ENCODE data around the genes TTLL7, PRKACB and SAMD13.

- RRBS = no CpG with 5 or more reads among the region's 3 CpGs
These were observed 36.6 kb downstream of the GIPC2 start for GRCh38 chr1:78082223-78082818.

DNA sequence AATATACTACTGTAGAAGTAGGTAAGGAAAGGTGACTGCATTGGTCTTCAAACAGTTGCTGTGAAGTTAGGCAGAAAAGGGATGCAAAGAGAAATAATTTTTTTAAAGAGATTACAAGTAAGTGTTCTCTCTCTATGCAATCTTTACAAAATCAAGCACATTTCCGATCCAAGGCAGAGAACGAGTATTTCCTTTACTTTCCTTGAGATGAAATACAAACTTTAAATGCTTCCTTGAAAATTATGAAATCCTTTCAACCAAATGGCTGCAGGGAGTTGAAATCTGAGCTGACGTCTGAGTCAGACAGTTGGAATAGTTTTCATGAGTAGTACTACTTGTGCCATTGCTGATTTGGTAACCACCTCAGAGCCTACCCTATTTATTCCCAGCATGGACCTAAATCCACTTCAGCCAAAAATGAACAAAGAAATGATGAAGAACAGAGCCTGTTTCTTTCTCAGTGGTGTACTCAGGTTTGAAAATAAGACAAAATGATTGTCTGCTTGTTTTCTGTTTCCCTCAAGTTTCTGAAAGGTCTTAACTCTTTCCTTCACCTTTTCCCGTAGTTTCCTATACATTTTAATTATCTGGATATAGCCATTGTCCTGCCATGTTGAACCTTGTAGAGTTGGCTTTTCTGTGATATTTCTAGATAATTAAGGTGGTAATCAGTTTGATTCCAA lies 183.6 kb downstream of the GIPC2 start:
- RRBS = no CpG with 5 or more reads among the region's 4 CpGs

DNA sequence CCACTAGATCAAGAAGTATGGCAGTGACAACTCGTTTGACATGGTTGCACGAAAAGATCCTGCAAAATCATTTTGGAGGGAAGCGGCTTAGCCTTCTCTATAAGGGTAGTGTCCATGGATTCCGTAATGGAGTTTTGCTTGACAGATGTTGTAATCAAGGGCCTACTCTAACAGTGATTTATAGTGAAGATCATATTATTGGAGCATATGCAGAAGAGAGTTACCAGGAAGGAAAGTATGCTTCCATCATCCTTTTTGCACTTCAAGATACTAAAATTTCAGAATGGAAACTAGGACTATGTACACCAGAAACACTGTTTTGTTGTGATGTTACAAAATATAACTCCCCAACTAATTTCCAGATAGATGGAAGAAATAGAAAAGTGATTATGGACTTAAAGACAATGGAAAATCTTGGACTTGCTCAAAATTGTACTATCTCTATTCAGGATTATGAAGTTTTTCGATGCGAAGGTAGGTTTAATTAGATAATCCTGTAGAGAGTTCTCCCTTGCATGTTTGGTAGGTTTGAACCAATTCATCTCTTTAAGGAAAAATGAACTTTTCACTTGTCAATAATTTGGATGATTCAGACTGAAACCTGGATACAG lies 653 bp downstream of the IFI44 start:
- RRBS = no CpG with 5 or more reads among the region's 6 CpGs

- RRBS = no CpG with 5 or more reads among the region's 2 CpGs
These were observed 363.1 kb upstream of the ADGRL2 start for GRCh38 chr1:81437651-81437977.

DNA sequence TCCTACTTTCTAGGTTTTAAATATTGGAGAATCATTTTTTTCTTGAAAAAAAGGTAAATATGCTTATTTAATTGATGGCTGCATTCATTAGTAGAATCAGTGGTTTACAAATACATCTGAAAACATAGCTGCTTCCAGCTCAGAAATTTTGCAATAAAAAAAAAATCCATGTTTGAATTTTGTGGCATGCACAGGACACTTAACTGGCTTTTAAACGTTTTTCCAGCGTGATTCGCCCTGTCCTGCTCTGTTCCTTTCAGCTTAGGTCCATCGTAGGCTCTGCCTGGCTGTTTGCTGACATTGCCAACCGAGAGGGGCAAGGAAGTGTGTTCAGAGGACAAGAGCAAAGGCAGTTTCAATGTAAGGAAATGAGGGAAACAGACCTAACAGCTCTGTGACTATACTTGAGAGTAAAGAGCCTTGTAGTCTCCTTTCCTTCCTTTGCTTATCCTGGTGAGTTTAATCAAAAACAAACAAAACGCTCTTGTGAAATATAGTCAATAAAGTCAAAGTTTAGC lies 941 bp upstream of the ADGRL2 start:
- RRBS = no CpG with 5 or more reads among the region's 6 CpGs

DNA sequence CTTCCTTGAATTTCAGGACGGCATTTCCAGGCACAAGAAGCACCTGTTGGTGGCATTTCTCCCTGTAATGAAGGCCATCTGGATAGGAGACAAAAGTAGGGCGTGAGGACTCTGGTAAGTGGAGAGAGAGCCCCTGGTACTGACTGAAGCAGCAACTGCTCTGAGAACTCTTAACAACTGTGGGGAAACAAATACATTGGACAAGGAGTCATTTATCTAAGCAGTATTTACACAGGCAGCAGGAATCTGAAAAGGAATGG lies 361.7 kb downstream of the ADGRL2 start:
- RRBS = no CpG with 5 or more reads among the region's 2 CpGs

DNA sequence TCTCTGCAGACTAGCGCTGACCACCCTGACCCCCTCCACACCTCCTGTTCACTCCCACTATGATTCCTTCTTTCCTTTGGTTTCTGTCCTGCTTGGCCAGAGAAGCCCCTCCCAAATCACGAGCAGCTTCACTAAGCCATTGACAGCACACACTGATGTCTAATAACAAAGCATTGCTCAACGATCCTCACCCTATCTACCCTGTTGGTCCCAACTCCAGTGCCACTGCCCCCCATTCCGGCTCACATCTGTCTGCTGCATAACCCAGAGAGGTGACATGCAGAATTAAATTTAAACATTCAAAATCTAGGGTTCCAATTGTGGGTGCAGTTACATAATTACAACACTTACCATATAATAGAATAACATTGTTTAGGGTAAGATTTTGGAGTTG lies 236.9 kb downstream of the TTLL7 start:
- RRBS = no CpG with 5 or more reads among the region's 4 CpGs

DNA sequence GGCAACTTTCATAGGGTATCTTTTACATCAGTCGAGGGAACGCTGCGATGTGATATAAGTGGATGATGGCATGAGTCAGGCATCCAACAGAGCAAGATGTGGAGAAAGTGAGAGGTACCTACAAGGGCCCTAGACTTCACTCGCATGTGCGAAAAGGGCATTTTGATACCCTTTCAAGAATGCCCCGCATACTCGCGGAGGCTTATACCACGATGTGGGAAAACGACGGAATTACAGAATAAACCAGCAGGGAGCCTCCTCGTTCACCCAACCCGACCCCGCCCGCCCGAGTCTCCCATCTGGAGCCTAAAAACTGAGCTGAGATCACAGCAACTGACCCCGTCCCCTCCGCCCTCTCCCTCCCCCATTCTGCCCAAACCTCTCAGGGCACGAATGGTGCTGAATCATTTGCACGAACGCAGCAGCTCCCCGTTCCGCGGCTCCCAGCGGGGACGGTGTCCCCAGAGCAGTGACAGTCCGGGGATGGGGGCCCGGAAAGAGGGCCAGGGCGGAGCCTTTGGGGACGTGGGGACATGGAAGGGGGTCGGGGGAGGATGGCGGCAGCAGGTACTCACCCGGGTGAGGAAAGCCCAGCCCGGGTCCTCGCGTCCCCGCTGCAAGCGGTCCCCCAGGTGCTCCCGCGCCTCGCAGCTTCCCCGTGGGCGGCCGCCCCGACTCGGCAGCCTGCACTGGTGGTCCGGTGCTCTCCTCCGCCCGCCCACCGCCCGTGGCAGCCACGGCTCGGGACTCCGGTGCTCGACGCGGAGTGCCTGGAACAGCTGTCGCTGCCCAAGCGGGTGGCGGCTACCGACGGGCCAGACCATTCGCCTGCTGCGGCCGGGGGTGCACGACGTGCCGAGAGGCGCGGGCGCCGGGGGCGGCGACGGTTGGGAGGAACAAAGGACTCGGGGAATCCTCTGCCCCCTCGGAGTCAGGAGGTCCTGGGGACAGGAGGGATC lies at the start of gene TTLL7:
Gene TTLL7 (minus strand): TSS at position 777 of the 959 bp plus-strand sequence.
- RRBS = 1% methylated on average over 31 of the region's 77 CpGs

GRCh38 chr1:84126036-84126235 lies 18.1 kb upstream of the PRKACB start:
- RRBS = no CpG with 5 or more reads among the region's 3 CpGs

DNA sequence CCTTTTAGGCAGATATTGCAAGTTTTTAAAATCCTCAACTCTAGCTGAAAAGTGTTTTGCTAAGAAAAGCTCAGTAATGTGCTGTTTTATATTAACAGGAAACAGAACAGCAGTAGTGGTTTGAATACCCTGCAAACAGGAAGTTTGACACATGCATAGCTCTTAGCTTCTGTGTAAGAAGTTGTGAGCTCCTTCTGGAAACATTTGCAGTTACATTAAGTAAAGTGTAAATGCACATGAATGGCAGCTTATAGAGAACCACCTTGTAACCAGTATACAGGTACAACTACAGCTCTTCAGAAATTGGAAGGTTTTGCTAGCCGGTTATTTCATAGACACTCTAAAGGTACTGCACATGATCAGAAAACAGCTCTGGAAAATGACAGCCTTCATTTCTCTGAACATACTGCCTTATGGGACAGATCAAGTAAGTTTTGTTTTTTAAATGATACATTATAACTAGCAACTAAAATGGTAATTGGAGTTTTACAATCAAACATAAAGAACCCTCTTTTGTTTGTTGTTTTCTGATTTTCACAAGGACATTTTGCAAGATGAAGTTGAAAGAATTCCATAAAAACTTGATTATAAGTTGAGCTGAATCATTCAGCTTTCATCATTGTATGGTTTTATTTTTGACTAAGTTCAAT lies at the start of gene PRKACB:
Gene PRKACB (plus strand): TSS at position 150 of the 650 bp plus-strand sequence.
- RRBS = no CpG with 5 or more reads among the region's 1 CpG

- RRBS = no CpG with 5 or more reads among the region's 2 CpGs
These were observed 28.2 kb upstream of the SAMD13 start for GRCh38 chr1:84273262-84273697.

- RRBS = no CpG with 5 or more reads among the region's 6 CpGs
These were observed at the start of gene SAMD13 for GRCh38 chr1:84300898-84301827. Gene SAMD13, plus strand, starts transcription at chr1:84301708.

DNA sequence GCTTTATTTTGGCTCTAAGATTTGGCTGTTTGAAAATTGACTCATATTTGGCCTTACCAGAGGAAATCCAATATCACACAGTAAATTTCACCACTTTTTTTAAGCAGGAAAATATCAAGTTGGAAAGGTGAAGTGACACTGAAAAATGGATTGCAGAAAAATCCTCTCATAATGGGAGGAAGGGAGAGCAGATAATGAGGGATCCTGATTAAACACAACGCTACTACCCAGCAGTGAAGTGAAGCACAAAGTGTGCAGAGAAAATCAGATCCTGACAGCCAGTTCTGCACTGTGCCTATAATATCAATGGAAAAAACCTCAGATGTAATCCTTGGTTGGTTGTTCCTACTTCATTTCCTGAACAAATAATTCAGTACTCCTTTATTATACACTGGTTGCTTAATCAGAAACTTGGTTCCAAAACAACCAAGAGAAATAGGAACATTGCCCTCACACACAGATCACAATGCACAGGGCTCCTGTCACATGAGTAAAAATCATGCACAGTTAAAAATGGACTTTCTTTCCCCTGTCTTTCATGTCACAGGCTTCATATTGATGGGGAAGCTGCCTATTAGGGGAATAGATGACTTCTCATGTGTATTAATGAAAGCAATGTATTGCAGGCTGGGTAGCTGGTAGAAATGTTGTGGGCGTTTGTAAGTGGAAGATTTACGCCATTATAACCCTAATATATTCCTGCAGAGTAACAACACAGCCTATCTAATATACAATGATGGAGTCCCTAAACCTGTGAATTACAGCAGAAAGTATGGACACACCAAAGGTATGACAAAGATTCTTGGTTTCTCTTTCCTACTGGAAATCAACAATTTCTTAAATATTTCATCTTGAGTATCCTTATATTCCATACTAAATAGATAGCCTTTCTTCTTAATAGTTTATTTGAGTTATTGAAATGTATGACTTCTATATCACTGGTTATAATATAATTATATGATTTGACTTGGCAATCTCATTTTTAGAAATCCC lies 9.7 kb downstream of the DNASE2B start:
- RRBS = no CpG with 5 or more reads among the region's 3 CpGs

DNA sequence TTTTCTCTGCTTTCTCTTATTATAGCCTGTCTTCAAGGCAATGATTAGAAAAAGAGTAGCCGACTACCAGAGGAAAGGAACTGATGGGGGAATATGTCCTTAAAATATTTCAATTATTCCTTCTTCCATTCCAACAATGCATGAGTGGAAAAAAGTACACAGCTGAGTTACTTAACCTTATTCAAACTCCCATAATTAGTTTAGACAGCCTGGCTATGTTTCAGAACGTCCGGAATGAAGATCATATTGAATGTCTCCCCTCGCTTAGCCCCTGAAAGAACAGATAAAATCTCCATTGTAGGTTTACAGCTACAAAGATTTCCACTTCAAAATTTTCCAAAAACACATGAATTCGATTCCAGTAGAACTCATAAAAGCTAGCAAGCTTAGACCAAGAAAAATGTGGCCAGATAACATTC lies 29.2 kb upstream of the SSX2IP start:
- RRBS = no CpG with 5 or more reads among the region's 5 CpGs

DNA sequence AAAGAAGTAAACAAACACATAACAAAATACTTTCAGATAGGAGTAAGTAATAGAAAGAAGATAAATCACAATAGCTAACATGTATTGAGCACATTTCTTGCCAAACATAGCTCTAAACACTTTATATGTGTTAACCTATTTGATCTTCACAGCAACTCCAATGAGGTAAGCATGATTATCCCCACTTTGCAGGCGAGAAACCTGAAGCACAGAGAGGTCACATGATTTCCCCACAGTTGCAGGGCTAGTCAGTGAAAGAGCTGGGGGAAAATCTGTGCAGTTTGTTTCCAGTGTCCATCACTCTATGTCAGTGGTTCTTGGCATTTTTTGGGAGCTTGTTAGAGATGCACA lies 21.1 kb downstream of the MCOLN3 start:
- RRBS = no CpG with 5 or more reads among the region's 1 CpG

- RRBS = no CpG with 5 or more reads among the region's 3 CpGs
These were observed 47.4 kb downstream of the SYDE2 start for GRCh38 chr1:85153466-85153758.

DNA sequence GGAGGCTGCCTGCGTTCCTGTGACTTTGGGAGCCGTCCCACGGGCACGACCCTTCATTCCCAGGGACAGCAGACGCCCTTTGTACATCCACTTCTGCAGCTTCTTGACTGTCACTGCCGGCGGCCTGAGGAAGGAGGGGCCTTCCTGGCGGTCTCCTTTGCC lies 607 bp downstream of the SYDE2 start:
- RRBS = no CpG with 5 or more reads among the region's 8 CpGs

GRCh38 chr1:85298091-85298770 lies 21.8 kb upstream of the BCL10 start:
- RRBS = no CpG with 5 or more reads among the region's 9 CpGs

- RRBS = no CpG with 5 or more reads among the region's 4 CpGs
These were observed 43.5 kb upstream of the BCL10 start for GRCh38 chr1:85320032-85320277.

DNA sequence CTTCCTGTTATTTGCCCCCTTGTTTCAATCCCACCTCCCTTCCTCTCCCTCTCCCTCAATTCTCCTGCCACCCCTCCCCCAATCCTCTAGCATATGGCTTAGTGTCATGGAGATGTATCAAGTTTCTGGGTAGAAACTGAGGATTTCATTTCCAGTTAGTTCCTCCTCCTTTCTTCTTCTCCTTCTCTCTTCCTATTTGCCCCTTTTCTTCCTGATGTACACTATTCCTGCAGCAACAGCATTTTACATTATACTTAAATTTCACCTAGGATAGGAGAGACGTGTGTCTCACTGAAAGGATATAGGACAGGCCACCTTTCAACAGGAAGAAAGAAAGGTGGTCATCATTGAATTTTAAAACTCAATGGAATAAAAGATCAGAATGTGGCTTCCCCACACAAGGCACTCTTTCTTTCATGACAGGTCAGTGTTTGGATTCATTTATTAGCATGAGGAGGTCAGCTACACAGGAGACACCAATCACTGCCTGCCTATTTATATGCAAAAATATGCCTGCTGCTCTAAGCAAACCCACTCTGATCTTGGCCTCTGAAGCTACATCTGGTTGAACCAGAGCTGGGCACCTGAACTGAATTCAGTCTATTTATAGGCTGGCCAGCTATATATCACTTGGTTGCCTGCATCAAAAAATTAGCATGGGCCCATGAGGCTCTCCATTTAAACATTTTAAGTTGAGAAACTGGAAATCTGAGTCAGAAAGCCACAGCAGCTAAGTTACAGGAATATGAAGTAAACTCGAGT lies 18.1 kb downstream of the DDAH1 start:
- RRBS = no CpG with 5 or more reads among the region's 2 CpGs

Data from AG08470 (cell line).